Heart right ventricle (tissue), 2 donors: Measurements from ENCODE around the gene GIMAP7.

DNA sequence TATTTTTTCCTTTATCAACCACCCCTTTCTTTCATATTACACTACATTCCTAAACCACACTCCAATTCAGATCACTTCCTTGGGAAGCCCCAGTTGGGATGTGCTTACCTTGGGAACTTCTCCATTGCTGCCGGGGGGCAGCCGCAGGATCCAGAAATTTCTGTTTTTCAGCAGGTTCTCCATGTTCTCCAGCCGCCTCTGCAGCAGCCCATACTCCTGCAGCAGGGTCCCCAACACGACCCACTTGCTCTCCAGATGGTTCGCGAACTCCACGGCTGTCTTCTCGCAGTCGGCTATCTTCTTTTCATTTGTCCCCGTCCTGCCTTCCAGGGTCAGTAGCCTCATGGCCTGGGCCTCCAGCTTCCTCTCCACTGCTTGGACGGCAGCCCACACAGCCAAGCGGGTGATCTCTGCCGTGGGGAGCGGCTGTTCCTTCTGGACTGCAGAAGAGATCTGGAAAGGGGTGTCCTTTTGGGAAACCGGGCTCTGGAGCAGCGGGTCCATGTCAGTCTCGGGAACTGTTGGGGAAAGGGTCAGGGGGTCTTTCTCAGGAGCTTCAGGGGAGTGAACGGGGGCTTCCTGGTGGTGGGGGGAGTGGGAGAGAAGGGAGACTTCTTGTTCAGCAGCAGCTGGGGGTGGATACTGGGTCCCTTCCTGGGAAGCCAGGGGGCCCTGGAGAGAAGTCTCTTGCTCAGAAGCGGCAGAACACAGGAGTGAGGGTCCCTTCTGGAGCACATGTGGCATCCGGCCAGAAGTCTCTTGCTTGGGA is 5.6 kb downstream of the ZNF777 start:
- PRO-cap, 2 experiments, result no peak in any of the 2 experiments

GRCh38 chr7:149599029-149599350 is 101.4 kb upstream of the ZNF746 start:
- PRO-cap, 2 experiments, result no peak in any of the 2 experiments

GRCh38 chr7:149600556-149601124 is 103.0 kb upstream of the ZNF746 start:
- PRO-cap, 2 experiments, result no peak in any of the 2 experiments

- PRO-cap, 2 experiments, result no peak in any of the 2 experiments
Measured at GRCh38 chr7:149603476-149604258, 106.1 kb upstream of the ZNF746 start.

DNA sequence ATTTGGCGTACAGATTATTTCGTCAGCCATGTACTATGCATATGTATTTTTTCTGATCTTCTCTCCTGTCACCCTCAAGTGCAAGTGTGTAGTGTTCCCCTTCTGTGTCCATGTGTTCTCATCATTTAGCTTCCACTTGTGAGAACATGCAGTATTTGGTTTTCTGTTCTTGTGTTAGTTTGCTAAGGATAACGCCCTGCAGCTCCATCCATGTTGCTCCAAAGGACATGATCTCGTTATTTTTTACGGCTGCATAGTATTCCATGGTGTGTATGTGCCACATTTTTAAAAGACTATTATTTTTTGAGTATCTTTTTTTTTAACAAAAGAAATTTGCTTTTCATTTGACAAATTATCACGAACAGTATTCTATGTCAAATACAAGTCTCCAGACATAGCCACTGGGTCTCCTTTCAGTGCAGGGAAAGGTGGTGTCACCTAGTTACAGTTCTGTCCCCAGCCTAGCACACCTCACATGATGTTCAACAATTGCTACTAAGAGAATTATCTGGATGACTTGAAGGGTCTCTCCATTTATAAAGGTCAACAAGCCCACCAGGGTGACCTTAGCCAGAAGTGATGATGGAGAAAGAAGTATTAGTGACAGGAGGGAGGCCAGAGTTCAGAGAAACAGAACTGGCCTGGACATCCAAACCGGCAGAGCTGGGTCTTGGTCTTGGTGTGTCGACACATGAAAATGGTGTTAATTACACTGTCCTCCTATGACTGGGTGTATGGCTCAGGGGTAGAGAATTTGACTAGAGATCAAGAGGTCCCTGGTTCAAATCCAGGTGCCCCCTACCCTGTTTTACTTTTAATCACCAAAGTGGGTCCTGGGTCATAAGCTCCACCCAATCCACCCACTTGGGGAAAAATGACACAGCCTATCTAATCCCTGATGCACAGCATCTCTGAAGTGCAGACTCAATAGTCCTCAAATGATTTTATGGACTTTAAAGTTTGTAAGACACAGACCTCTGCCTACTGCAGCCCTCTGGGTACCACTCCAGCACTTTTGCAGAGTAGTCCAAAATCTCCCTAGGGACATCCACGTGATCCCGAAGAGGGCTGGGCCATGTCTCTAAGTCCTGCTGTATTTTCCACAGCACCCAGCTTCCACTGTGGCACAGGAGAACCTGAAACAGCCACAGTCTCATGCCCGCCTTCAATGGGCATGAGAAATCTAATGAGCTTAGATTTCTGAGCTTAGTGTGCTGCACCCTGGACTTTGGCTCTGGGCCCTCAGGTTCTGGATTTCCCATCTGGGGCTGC is 106.7 kb upstream of the KRBA1 start:
- PRO-cap, 2 experiments, result no peak in any of the 2 experiments

DNA sequence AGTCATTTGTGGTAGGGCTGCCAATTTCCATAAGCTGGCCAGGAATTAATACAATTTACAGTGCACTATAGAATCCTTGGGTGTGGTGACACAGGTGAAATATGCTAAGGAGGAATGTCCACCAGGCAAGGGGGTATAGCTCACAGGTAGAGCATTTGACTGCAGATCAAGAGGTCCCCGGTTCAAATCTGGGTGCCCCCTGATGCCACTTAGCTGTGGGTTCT is 50.1 kb upstream of the KRBA1 start:
- PRO-cap, 2 experiments, result no peak in any of the 2 experiments

- PRO-cap, 2 experiments, result no peak in any of the 2 experiments
Measured at GRCh38 chr7:149707094-149707864, 7.5 kb upstream of the KRBA1 start.

- PRO-cap, 2 experiments, result no peak in any of the 2 experiments
Measured at GRCh38 chr7:149735860-149737139, 21.5 kb downstream of the KRBA1 start.

DNA sequence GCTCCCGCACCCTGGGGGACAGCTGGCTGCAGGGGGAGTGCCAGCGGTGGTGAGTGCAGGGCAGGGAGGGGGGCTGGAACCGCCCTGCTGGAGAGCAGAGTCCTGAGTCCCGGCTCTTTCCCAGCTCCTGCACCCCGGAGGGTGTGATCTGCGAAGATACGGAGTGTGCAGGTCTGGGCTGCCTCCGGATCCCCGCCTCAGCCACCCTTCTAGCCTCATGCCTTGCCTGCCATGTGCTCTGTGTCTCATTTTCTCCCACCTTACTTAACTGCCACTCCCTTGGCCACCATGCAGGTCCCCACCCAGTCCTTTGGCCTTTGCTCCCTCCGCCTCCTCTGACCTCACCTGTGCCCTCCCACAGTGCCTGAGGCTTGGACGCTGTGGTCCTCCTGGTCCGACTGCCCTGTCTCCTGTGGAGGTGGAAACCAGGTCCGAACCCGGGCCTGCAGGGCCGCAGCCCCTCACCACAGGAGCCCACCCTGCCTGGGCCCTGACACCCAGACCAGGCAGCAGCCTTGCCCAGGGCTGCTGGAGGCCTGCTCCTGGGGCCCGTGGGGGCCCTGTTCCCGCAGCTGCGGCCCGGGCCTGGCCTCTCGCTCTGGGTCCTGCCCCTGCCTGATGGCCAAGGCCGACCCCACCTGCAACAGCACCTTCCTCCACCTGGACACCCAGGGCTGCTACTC is 16.5 kb upstream of the ZNF862 start:
- PRO-cap, 2 experiments, result no peak in any of the 2 experiments

GRCh38 chr7:150102501-150103297 is 220.5 kb upstream of the LRRC61 start:
- PRO-cap, 2 experiments, result no peak in any of the 2 experiments

GRCh38 chr7:150109534-150110089 is 213.5 kb upstream of the LRRC61 start:
- PRO-cap, 2 experiments, result no peak in any of the 2 experiments

- PRO-cap, 2 experiments, result no peak in any of the 2 experiments
Measured at GRCh38 chr7:150340076-150341367, 907 bp downstream of the RARRES2 start.

GRCh38 chr7:150388549-150389322 is 9.6 kb downstream of the ZNF775 start:
- PRO-cap, 2 experiments, result no peak in any of the 2 experiments

DNA sequence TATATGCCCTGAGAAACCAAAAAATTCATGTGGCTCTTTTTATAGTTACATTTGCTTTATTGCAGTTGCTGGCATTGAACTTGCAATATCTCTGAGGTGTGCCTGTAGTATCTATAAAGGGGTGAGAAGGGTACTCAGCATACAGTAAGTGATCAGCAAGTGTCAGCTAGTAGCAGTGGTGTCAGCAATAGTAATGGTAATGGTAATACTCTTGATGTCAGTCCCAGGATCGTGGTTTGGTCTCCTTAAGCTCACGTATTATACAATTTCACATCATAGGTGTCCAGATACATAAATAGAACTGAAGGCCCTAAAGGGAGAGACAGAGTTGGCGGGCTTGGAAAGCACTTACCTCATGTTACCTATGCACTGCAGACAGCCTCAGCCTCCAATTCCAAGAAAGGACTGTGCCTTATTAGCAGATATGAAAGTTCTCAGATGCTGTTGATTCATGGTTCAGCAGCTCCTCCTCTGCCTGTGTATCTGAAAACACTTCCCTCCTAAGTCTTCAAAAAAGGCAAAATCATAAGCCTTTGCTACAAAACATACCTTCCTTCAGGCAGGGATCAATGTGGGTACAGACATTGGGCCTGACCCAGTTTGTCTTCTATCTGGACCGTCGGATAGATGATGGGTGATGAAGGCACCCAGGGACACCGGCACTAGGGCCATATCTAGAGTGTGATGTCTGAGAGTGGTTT is 6.5 kb upstream of the GIMAP7 start:
- PRO-cap, 2 experiments, result no peak in any of the 2 experiments

GRCh38 chr7:150514716-150515561 is at the start of gene GIMAP7:
Gene GIMAP7 (plus strand): TSS chr7:150514872.
- PRO-cap, 2 experiments, result peak in 2 of 2 experiments; most common plus-strand start chr7:150514872 (in 1); most common minus-strand start chr7:150514835 (in 2)

DNA sequence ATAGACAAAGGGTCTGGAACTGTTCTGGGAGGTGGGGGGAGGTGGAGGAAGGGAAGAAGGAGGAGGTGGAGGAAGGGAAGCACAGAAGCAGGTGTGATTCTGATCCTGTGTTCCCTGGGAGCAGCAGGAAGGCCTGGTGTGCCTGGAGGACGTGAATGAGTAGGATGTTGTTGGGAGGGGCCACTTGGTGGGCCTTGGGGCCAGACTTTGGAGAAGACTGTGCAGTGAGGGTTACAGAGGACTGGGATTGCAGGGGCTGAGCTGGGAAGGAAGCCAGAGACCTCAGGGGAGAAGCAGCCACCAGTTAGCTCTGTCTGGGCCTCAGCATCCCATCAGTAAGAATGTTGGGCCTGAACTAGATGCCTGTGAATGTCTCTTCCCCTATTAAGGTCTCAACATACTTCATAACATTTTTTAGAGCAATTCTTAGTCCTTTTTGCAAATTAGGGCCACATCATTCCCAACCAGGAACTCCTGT is 1.7 kb downstream of the GIMAP6 start:
- PRO-cap, 2 experiments, result no peak in any of the 2 experiments

DNA sequence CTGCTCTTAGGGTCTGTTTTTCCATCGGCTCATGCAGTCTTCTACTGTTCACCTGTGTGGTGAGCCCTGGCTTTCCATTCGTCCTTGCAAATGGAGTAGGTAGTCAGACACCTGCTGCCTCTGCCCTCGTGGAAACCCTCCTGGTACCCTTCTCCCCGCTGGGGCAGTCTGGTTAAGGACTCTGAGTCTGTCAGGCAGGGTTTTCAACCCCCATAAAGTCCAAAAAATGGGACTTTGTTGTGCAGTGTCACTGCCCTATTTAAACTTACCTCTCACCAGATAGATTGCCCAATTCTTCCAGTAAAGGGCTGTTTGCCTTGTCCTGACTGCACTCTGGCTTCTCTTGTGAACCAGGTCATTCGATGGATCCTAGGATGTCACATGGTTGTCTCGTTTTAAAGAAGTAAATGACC is 22.2 kb downstream of the TMEM176B start:
- PRO-cap, 2 experiments, result no peak in any of the 2 experiments

GRCh38 chr7:150799427-150799794 is 753 bp downstream of the TMEM176B start:
- PRO-cap, 2 experiments, result no peak in any of the 2 experiments

DNA sequence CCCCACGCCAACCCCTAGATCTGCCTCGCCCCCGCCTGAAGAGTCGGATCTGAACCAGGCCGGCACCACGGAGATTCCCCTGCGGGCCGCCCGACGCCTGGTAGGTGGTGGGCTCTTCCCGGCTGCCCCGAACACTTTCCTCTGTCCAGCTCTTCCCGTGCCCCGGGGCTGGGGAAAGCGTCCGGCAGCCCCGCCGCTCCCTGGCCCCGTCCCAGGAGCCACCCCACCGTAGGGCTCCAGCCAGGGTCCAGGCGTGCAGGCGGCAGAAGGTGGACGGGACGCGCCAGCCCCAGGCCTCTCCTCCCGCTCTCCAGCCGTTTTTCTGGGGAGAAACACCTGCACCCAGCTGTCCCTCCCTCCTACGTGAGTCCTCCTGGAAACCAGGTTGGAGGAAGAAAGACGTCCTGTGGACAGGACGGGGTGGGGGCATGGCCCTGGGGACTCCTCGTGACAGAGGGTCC is 339 bp downstream of the TMEM176B start:
- PRO-cap, 2 experiments, result no peak in any of the 2 experiments

DNA sequence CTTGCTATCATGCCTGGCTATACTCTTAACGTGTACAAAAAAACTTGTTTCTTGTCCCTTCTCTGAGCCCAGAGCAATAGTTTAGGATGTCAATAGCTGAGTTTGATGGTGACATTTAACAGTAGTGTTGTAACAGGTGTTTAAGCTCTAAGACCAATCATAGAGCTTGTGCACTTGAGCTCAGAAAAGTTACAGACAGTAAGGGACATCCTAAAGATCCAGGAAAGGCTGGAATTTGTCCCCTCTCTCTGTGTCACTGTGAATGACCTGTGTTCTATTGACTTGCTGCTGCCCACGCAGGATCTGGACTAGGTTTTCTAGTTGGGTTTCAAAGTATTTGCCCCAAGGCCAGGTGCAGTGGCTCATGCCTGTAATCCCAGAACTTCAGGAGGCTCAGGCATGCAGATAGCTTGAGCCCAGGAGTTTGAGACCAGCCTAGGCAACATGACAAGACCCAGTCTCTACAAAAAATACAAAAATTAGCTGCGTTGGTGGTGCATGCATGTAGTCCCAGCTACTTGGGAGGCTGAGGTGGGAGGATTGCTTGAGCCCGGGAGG is 17.1 kb downstream of the AOC1 start:
- PRO-cap, 2 experiments, result no peak in any of the 2 experiments